ENCODE measurements around a stretch of chr7.

DNA sequence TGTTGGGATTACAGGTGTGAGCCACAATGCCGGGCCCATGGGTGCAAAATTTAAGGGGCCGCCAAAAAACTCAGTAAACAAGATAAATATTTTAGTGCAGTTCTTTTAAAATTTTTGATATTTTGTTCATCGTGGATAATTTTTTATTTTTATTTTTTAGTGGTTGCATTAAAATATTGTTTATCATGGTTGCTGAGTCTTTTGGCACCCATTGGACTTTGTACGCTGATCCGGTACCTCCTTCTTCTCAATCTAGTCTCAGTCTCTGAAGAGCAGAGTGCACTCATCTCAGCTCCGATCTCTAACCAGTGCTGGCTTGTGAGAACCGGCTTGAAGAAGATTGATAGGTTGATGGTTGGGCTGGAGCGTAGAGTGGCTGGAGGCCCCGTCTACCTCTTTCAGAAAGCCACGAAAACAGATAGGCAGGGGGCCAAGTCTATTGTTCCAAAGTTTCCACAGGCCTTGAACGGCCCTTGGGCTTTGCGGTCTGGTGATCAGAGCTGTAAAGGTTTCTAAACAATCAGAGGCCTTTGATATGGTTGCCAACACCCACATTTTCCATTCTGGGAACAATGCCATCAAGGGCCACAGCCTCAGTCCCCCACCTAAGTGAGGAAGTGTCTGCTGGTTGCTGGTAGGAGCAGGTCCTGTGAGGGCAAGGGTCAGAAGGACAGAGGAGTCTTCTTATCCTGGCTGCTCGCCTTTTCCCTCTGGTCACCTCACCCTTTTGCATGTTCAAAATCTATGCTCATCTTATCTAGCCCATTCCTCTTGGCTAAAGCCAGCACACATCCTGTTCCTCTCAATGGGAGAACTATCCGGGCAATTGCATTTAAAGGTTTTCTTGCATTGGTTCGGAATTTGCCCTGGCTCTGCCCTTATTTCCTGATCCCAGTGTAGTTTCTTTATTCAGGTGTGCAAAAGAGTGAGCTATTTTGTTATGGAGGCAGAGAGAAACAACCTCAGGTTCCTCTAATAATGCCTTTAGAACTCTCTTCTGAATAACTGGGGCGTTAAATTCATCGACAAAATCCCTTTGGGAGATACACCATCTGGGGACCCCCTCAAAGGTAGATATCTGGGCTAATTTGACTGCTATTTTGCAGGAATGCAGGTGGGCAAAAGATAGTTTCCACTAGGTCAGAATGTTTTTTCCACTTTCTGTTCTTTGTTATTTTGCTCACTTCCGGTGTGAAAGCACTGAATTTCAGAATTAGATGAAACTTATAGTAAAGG lies 70.3 kb upstream of the KMT2E start:
- PRO-cap = bidirectional peak, plus-strand start at position 401 of the sequence, minus-strand start at position 260 of the sequence

DNA sequence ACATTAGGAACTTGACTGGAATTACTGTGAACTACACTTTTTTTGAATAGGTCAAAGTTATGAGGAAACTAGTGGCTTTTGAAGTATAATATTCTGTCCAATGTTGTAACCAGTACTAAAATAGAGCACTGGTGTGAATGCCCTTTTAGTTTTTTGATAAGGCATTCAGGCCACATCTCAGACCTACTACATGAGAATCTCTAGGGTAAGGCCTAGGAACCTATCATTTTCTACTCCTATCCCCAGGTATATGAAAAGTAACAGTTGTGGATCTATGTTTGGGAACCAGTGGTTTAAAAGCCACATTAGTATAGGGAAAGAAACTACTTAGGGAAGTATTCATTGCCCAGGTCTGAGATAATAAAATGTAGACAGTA lies 16.5 kb downstream of the KMT2E start:
- PRO-cap = no peak

DNA sequence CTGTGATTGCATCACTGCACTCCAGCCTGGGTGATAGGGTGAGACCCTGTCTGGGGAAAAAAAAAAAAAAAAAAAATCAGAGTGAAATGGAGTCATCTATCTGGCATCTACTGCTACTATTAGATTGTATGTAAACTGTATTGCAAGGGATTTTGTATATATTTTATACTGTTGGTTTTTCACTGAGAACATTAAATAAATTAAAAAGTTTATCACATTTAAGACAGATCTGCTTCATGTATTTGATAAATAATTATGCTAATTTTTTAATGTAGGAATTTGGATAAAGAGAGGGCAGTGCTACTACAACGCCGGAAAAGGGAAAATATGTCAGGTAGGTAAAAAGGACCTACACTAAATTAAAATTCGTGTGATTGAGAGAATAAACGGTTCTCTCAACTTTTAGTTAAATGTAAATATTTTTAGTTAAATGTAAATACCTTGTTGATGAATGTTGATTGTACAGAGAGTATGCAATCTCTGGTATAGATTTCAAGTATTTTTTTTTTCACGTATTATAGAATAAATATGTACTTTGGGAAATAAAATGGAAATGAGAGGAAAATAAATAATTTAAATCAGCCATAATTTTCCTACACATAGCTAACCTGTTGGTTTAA lies 59.4 kb downstream of the KMT2E start:
- PRO-cap = no peak

- PRO-cap = no peak
Observed at GRCh38 chr7:105081440-105081964, 67.5 kb downstream of the KMT2E start.

DNA sequence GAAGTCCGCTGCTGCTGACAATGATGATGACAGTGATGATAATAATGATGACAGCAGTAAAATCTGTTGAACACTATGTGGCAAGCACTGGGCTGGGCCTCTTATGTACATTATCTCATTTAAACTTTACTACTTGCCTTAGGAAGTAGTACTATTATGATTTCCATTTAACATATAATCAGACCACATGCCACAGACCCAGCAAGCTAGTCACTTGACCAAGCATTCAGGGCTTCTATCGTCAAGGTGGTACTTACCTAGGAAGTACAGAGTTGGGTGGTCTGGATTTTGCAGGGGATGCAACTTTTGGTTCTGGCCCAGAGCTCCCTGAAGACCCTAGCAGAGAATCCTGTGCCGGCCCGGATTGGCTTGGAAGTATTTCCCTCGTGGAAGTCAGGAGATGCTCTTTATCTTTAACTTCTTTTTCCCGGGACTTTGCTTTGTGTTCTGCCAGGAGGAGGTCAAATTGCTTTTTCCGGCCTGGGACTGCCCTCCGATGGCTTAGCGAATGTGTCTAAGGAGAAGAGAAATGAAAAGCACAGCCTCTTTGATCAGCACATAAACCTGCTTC lies 56.9 kb upstream of the EFCAB10 start:
- PRO-cap = no peak

DNA sequence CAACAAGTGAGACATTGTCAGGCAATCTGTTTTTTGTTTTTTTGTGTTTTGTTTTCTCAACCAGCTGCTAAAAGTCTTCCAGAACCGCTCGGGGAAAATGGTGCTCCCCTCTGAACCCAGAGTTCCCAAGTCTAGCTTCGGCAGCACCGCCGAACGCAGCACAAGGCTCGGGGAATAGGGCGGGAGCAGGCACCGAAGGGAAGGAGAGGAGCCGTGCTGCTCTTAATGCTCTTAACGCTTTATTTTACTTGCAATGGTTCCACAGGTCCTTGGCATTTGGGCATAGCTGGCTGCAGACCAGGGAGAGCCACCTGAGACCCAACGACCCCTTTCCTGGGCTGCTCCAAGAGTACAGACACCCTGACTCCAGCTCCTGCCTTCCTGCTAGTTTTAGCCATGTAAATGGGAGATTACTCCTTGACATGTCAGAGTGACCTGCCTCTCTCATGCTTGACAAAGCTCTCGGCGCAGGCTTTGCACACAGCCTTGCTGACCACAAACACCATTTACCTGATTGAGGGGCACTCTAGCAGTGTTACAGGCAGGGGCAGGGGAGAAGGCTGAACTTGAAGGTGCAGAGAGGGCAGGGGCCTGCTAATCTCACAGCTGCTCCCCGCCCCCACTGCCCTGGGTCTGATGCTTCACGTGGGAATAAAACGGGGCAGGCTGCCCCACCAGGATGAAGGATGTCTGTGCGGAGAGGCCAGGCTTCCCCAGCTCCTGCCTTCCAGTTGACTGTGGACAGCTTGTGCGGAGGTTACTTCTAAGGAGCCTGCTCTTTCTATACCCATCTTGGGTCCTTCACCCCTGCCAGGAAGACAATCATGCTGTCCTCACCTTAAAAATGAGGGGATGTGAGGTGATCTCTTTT lies 58.6 kb upstream of the EFCAB10 start:
- PRO-cap = no peak

DNA sequence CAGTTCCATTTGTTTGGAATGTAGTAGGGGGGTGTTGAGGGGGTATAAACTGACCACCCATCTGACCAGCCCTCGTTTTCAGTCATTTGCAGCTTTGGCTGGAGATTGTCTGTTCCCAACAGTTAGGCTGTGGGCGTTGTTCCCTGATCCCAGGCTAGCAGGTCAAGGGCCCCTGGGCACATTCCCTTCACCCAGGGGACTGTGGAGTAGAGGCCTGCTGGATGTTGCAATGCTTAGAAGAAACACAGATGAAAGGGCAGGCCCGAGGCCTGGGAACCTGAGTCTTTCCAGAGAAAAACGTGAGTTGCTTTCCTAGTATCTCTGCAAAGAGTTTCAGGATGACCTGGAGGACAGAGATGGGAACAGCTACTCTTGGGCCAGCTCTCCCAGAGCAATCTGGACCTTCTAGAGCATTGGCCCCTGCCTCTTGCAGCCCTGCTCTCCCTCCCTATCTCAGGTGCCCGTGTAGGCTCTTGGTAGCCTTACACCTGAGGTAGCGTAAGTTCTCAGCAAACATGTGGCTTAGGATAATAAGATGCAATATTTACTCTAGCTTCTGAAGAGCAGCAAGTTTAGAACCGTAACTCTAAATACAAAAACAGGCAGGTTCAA lies 99.3 kb upstream of the EFCAB10 start:
- PRO-cap = no peak

DNA sequence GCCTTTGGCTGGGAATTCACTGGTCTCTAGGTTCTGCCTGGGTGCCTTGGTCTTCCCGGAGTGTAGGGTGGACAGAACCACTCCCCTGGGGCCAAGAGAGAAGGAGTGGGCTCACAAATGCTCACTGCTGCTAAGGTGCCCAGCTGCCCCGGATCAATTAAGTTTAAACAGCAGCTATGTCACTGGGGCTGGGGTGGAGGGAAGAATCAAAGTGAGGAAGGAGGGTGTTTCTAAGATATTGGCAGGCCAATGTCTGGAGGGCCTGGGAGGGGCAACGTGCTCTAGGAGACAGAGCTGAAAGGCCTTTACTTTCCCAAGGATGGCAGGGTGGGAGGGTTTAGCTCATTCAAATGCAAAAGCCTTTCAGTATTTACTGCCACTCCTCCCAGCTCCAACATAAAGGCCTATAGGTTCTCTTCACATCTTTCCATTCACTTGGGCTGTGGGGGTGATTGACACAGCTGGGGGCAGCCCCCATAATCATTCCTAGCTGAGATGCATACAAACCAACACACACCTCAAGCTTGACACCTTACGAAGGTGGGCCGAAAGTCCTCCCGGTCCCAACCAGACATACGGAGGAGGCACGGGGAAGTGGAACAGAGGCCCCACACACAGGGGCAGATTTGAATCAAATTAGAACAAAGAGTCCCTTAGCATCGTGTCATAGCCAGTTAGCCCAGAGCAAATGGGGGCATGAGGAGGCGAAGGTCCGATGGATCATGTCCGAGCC lies 107.9 kb upstream of the EFCAB10 start:
- PRO-cap = no peak

DNA sequence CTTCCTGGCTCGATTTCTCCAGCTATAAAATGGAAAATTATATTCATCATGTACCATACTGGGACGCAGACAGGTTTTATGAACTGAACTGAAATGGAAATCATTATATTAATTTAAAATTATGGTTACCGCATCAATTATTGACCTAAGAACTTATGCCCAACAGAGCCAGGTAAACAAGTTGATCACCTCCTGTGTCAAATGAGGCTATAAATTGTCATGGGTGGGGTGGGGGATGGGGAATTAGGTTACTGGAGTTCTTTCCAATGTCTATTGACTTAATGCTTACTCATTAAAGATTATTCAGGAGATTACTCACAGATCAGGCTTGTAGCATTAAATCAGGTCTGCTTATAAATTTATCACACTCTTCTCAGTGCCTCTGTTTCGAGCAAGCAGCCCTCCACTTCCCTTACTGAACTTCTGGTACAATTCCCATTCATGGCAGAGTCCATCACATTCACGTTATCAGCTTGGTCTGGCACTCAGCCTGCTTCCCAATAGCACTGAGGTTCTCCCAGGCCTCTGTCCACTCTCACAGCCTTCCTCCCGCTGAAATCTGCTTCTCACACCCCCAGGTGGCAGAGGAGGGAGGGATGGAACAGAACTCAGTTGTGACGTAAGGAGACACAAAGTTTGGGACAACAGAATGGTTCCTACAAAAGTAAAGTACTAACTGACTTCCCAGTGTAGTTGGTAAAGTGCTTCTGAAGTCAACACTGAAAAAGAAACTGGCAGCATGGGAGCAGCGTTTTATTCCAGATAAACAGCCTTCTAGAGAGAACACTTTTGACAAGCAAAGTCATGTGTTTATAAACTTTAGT lies 81.7 kb downstream of the ATXN7L1 start:
- PRO-cap = no peak

- PRO-cap = no peak
Observed at GRCh38 chr7:105819287-105820103, 56.9 kb downstream of the ATXN7L1 start.

DNA sequence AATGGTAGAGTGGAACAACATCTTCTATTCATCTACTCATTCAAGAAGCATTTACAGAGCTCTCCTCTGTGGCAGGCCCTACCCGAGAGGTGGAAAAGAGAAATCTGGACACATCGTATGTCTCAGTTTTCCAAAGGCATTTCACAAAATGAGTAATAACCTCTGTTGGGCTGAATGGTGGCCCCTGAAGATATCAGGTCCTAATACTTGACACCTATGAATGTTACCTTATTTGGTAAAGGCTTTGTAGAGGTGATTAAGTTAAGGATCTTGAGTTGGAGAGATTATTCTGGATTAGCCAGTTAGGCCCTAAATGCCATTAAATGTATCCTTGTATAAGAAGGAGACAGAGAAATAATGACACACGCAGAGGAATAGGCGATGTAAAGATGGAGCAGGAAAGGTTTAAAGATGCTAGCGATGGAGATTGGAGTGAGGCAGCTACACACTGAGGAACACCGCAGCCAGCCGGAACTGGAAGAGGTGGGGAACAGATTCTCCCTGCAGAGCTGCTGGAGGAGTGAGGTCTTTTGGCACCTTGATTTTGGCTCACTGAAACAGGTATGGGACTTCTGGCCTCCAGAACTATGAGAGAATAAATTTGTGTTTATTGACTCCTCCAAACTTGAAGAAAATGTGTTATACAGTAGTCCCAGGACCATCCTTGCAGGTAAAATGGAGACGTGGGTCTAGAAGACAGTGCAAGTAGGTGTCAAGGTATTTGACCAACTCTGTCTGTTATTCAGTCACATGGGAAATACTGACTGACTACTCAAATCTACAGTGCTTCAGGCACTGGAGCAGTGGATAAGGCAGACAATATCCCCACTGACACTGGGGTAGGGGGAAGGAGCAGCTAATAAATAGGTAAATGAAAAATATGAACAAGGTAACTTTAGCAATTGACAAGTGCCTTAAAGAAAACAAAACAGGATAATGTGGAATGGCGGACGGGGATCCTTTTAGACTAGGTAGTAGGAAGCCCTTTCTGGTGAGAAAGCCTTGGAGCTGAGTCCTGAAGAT lies 15.5 kb upstream of the ATXN7L1 start:
- PRO-cap = no peak

DNA sequence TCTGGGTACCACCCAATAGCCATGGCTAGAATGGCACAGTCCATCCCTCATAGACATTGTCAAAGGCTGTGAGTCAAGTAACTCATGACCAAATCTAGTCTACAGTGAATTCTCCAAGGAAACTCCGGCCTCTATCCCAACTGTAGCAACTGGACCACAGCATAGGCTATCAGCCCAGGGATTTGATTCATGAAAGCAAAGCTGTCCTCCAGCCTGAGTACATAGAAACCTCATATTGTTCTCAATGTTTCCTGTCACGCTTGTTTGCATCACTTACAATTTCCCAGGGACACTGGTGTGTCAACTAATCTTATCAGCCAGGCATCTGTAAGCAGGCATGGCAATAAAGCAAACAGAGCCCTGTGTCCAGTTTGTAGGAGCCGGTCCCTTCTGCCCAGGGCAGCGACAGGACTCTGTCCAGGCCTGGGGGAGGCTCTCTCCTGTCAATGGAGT lies 23.0 kb upstream of the CDHR3 start:
- PRO-cap = bidirectional peak, plus-strand start at position 369 of the sequence, minus-strand start at position 184 of the sequence

- PRO-cap = no peak
Observed at GRCh38 chr7:106009252-106010252, 46.5 kb downstream of the CDHR3 start.

DNA sequence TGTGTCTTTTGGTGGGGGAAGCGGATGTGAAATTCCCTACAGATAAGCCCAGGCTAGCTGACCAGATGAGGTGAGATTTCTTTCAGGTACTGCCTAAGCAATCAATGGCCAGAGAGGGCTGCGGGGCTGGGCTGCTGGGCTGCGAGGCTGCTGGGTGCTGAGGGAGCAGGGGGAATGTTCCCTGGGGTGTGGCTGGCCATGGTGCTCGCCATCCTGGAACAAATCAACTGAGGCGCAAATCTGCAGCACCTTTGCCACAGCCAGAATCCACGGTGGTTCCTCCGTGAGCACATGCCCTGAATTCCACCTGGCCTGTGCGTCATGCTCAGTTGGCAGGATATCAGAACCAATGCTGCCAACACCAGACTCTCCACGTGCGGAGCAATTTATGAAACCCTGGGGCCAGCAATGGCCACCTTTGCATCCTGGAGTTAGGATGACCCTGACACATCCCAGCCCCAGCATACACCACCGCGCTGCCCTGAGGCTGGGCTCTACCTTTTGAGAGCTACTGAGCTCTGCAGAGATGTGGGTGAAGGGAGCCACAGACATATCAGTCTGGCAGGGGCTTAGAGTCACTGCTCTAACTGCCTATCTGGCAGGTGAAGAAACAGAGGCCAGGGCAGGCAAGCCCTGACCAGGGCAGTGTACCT lies 42.1 kb downstream of the SYPL1 start:
- PRO-cap = no peak

GRCh38 chr7:106216306-106216833 lies 68.4 kb downstream of the NAMPT start:
- PRO-cap = unidirectional peak, minus-strand start at chr7:106216532

GRCh38 chr7:106283626-106284738 lies 801 bp downstream of the NAMPT start:
- PRO-cap = unidirectional peak, plus-strand start at chr7:106284141; unidirectional peak, plus-strand start at chr7:106284192; bidirectional peak, plus-strand start at chr7:106284630, minus-strand start at chr7:106284545

DNA sequence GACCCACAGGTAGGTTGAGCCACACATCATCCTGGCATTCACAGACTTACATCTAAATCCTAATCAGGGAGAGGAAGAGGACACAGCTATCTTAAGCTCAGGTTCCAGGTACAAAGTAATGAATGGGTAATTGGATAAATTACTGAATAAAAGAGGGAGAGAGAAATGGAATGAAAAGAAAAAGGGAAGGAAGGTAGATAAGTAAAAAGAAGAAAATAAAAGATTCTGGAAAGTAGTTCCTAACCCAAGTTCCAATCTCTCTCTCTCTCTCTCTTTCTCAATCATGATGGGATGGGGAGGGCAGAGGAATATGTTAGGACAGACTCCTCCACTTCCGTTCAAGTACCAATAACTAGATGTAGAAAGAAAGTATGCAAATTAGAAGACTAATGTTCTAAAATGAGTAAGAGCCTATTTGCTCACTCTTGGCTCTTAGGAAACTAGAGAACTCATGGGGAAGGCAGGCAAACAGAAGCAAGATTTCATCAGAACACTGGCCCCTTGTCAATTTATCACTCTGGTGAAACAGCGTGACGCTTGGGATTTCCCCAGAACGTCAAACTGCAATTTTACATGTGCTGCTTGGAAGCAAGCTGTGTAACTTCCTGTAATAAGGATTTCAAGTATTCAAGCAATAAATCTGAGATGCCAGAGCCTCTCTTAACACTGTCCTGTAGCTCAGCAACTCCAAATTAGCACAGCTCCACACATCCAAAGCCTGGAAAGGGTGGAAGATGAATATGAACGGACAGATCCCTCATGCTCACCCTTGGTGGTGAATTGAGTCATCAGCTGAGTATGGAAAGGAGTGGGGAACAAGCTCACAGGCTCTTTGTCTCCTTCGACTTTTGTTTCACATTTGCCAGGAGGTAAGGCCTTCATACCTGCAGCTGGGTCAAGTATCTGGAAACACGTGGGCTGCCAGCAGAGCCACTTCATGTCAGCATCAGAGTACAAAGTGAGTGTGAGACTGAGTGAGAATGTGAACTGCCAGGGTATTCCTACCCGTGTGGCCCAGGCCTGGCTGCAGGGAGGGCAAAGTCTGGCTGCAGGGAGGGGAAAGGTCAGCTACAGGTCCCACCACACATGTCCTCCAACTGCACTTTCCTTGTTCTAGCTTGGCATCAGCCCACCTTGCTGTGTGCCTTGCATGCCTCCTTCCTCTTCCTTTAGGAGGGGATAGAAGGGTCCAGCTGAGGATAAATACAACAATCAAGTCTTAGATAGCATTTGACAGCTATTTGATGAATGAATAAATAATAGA lies 140.3 kb upstream of the NAMPT start:
- PRO-cap = no peak

DNA sequence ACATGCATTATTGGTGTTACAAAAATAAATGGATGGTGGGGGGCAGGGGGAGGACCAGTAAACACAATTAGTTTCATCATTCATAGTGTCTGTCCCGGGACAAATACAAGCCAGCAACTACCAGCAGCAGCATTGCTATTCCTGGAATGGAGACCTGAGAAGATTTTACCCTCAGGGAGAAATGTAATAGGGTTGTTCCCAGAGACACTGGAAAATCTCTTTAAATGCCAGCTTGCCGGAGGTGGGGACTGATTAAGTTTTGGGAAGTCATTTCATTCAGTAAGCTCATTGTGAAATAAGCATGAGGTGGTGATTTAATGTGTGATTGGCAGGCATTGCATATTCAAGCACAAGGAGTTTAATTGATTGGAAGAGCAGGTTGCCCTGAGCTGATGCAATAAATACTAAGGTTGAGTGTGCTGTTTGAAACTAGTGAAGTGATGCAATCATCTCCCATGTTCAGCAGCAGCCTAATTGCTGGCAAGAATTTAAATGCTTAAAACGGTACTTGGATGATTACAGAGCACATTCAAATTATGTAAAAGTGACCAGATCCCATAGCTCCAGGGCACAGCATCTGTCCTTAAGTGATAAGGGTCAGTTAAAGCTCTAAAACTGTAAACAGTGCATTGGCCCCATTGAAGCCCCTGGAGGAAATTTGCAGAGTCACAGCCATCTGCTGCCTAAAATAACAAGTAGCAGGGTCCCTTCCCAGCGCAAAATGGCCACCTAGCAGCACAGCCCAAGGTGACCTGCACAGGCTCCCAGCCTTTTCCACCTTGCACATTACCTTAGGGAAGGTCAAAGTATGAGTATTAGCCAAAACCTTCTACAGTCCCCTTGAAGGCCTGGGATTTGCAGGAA lies 92.2 kb downstream of the CCDC71L start:
- PRO-cap = no peak

DNA sequence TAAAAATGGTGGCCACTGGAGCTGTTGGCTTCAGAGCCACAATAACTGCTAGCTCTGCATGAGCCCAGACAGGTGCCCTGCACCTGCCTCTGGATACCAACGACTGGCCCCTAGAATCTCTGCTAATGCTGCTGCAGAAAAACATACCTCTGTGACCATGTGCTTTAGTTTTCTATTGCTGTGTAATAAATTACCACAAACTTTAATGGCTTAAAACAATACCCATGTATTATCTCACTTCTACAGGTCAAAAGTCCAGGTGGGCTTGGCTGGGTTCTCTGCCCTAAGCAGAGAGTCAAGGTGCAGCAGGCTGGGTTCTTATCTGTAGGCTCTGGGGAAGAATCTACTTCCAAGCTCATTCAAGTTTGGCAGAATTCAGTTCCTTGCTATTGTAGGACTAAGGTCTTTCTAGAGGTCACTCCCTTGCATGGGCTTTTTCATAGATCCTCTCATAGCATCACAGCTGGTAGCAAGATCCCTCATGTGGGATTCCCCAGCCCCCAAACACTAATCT lies 52.3 kb downstream of the CCDC71L start:
- PRO-cap = no peak

GRCh38 chr7:106610954-106611516 lies 49.9 kb downstream of the CCDC71L start:
- PRO-cap = no peak